ENCODE measurements around a stretch of chr4.

GRCh38 chr4:100189647-100190367 is 461 bp downstream of the DDIT4L start:
- PRO-cap, 2 experiments: peak in 1 of 2 experiments; most common plus-strand start chr4:100189866 (in 1)

- PRO-cap, 2 experiments: no peak in any of the 2 experiments
Observed at GRCh38 chr4:100582138-100582571, 64.3 kb upstream of the EMCN start.

- PRO-cap, 2 experiments: no peak in any of the 2 experiments
Observed at GRCh38 chr4:101025247-101026072, 321.9 kb downstream of the PPP3CA start.

DNA sequence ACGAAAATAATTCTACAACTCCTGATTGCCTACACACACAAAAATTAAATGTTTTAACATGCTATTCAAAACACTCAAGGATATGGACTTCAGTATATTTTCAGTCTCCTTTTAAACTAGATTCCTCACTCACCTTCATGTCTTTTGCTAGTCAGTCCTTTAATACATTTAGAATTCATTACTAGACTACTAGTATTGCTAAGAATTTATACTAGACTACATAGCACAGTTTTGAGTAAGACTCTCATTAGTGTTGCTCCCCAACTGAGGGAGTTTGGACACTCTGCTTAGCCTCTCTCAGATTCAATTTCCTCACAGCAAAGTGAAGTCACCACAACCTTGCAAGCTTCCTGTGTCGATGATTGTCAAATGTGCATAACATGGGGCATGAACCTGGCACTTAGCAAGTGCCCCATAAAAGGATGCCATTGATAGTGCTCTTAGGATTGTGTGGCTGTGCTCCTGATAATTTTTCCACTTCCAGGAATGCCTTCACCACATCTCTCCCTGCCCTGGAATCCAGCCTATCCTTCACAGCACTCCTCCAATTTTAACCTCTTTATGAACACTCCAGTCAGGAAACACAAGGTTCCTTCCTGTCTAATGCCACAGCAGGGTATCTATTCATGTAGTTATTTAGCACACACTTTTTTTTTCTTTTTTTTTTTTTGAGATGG is 309.5 kb downstream of the PPP3CA start:
- PRO-cap, 2 experiments: no peak in any of the 2 experiments

GRCh38 chr4:101143520-101144514 is 203.5 kb downstream of the PPP3CA start:
- PRO-cap, 2 experiments: no peak in any of the 2 experiments

GRCh38 chr4:101275175-101275595 is 72.1 kb downstream of the PPP3CA start:
- PRO-cap, 2 experiments: no peak in any of the 2 experiments

DNA sequence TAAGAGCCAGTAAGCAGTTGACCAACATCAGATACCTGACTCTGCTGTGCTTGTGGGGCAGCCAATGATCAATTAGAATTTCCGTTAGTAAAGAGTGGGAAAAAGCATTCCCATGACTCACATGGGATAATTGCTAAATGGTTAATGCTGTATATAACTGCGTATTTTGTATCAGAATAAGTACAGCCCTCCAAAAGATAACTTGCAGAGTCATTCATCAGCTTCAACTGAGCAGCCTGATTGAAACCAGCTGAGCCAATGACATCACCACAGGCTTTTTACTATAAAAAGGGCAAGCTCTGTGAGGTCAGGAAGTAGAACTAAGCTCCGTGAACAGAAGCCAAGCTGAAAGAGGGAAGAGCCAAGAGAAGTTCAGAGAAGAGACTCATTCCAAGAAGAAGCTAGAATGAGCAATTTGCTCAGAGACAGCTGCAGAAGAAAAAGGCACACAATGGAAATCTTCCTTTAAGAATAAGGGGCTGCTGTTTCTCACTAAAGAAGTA is 67.9 kb downstream of the PPP3CA start:
- PRO-cap, 2 experiments: peak in 1 of 2 experiments; most common plus-strand start position 313 of the sequence (in 1); most common minus-strand start position 229 of the sequence (in 1)

DNA sequence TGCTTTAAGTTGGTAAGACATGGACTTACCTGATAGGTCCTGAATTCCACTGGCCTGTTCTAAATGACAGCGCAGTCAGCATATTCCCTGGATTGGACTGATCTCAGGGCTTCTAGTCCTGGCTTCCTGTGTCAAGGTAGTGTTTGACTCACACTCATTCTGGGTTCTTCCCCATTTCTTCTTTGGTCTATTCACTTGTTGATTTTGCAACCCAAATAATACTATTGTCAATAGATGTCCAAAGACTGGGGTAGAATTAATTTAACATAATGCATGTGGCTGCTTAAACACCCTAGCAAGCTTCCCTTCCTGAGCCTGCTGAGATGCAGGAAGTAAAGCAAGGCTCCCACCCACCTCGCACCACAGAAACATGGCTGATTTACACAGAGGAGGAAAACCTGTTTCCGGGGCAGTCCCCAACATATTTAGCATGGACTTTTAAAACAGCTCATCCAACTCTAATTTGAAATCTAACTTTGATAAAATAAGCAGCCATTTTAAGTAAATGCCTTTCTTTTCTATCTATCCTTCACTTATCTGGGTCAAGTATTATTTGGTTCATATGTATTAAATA is 64.8 kb downstream of the PPP3CA start:
- PRO-cap, 2 experiments: no peak in any of the 2 experiments

GRCh38 chr4:101290308-101290905 is 56.9 kb downstream of the PPP3CA start:
- PRO-cap, 2 experiments: no peak in any of the 2 experiments

GRCh38 chr4:101306137-101306802 is 41.1 kb downstream of the PPP3CA start:
- PRO-cap, 2 experiments: no peak in any of the 2 experiments

- PRO-cap, 2 experiments: peak in 2 of 2 experiments; most common plus-strand start chr4:102344541 (in 1); most common minus-strand start chr4:102344700 (in 1)
Observed at GRCh38 chr4:102344120-102344904, 970 bp downstream of the SLC39A8 start.

- PRO-cap, 2 experiments: no peak in any of the 2 experiments
Observed at GRCh38 chr4:102546003-102546932, 45.1 kb downstream of the NFKB1 start.

DNA sequence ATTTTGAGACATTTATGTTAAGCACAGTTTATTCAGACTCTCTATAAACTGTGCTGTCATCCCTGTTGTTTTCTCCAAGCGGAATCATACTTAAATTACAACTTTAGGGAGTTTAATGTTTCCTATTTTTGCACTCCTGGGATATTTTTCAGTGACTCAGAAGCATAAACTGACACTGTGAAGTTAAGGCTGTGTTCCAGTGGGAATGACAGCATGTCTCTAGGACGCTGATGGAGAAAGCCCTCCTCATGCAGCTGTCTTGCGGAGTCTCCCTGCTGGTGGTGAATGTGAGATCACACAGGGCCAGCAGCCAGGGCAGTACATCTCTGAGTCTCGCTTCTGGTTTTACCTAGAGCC is 53.3 kb downstream of the NFKB1 start:
- PRO-cap, 2 experiments: no peak in any of the 2 experiments

DNA sequence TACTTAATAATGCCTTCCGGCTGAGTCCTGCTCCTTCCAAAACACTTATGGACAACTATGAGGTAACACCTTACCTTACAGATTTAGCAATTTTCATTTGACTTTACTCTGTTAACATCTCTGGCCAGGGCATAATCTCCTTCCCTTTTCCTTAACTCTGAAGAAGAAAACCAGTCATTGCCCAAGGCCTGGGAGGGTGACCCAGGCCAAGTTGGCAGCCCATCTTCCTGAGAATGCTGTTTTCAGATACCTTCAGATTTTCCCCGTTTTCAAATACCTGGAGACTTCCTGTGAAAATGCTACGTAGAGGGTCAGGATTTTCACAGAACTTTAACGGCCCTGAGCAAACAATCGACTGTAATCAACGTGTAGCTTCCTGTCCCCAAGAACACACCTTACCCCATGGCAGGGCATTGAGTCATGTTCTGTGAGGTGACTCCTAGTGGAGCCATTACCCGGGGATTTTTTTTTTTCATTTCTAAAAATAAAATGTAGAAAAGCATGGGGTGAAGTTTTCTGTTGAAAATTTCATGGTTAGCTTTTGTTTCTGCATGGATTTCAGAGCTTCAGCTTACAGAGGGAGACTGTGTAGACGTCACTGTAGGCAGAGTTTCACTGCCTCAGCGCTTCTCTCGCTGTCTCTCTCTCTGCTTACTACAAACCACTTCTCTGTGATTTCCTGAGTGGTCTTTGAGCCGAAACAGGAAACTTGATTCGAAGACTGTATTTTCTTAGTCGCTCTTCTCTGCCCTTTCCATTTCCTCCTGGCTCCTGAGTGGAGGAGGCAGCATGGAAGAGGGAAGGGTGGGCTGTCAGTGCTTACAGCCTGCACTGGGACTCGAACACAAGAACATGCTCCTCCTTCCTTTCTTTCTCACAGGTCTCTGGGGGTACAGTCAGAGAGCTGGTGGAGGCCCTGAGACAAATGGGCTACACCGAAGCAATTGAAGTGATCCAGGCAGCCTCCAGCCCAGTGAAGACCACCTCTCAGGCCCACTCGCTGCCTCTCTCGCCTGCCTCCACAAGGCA is 111.7 kb downstream of the NFKB1 start:
- PRO-cap, 2 experiments: no peak in any of the 2 experiments

- PRO-cap, 2 experiments: no peak in any of the 2 experiments
Observed at GRCh38 chr4:102743166-102743917, 17.4 kb downstream of the MANBA start.

GRCh38 chr4:102815544-102815954 is 11.8 kb downstream of the UBE2D3 start:
- PRO-cap, 2 experiments: no peak in any of the 2 experiments

- PRO-cap, 2 experiments: no peak in any of the 2 experiments
Observed at GRCh38 chr4:102819268-102820129, 7.9 kb downstream of the UBE2D3 start.

DNA sequence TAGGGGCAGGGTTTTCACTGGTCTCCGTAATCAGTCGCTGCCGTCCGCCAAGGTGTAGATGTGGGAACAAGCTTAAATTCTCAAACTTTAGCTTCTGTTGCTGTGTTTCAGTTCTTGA is 1.1 kb upstream of the UBE2D3 start:
- PRO-cap, 2 experiments: no peak in any of the 2 experiments

GRCh38 chr4:103077087-103077487 is 526 bp upstream of the SLC9B2 start:
- PRO-cap, 2 experiments: no peak in any of the 2 experiments

- PRO-cap, 2 experiments: no peak in any of the 2 experiments
Observed at GRCh38 chr4:103403618-103404056, 205.5 kb upstream of the CENPE start.

All from heart right ventricle (tissue), 2 donors.